ENCODE measurements around a stretch of chr10.

- RRBS = no CpG with 5 or more reads among the region's 6 CpGs
CAGE:
- cytosol, long polyA plus RNA = no peak
- long polyA plus RNA = no peak
- nucleus, long polyA plus RNA = no peak
Observed at GRCh38 chr10:75156058-75156742, 44.7 kb downstream of the SAMD8 start.

DNA sequence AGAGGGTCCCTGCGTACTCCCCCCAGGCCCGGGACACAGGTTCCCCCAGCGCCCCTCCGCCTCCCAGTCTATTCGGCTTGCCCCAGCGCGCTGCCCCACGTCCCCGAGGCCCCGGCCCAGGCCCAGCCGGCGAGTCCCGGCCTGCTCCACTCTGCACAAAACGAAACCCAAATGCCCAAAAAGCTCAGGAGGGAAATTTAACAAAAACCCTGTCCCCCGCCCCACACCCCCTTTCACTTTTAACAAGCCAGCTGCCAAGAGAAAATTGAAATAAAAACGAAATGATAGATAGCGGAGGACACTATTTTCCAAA, 4.3 kb downstream of the ZNF503 start:
- RRBS = 4% methylated on average over 8 of the region's 17 CpGs
CAGE:
- cytosol, long polyA plus RNA = no peak
- long polyA plus RNA = no peak
- nucleus, long polyA plus RNA = no peak

- RRBS = under 1% methylated on average over 31 of the region's 79 CpGs
CAGE:
- cytosol, long polyA plus RNA = no peak
- long polyA plus RNA = no peak
- nucleus, long polyA plus RNA = no peak
Observed at GRCh38 chr10:75408944-75410011, 7.7 kb upstream of the ZNF503 start.

DNA sequence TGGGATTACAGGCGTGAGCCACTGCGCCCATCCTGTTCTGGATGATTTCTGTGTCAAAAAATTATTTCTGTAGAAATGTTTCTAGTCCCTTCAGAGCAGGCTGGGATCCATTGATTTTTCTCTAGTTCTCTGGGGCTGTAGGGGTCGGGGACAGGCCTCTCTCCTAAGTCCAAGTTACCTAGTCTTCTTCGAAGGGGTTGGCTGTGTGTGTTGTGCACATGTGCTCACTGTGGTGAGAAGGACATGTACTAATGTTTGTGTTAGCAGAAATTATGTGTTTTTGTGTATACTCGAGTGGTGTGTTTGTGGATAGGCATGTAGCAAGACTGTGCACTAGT, 32.6 kb downstream of the LRMDA start:
- RRBS = no CpG with 5 or more reads among the region's 5 CpGs
CAGE:
- cytosol, long polyA plus RNA = no peak
- long polyA plus RNA = no peak
- nucleus, long polyA plus RNA = no peak

GRCh38 chr10:75521995-75522530, 90.6 kb downstream of the LRMDA start:
- RRBS = no CpG with 5 or more reads among the region's 4 CpGs
CAGE:
- cytosol, long polyA plus RNA = no peak
- long polyA plus RNA = no peak
- nucleus, long polyA plus RNA = no peak

GRCh38 chr10:75612861-75613616, 181.6 kb downstream of the LRMDA start:
- RRBS = no CpG with 5 or more reads among the region's 5 CpGs
CAGE:
- cytosol, long polyA plus RNA = no peak
- long polyA plus RNA = no peak
- nucleus, long polyA plus RNA = no peak

DNA sequence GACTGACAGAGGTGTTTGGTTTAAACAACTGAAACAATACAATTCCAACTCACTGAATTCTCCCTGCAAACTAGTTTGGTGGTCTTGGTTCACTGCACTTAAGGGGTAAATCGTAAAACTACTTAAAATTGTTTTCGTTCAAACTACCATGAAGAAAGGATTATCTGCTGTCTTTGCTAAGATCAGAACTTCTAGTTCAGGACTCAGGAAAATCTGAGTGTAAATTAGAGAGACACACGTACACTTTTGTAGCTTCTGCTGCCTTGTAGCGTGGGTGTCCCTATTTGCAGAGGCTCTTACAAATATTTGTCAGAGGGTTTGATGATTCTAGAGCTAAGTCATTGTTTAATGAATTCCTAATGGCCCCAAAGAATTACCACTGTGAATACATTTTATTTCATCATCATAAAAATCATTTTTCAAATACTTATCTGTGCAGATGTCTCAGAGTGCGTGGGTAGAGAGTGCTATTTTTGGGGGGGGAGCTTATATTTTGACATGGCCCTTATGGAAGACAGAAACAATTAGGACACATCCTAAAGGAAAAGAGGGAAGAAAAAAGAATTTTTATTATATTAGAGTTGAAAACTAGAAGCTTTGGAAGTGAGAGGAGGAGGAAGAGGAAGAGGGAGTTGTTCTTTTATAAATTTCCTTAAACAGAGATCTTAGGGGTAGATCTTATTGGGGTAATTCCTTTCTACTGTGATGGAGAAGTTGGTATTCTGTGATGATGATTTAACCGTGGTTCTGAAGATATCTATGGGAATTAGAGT, 315.0 kb downstream of the LRMDA start:
- RRBS = no CpG with 5 or more reads among the region's 6 CpGs
CAGE:
- cytosol, long polyA plus RNA = no peak
- long polyA plus RNA = no peak
- nucleus, long polyA plus RNA = no peak

DNA sequence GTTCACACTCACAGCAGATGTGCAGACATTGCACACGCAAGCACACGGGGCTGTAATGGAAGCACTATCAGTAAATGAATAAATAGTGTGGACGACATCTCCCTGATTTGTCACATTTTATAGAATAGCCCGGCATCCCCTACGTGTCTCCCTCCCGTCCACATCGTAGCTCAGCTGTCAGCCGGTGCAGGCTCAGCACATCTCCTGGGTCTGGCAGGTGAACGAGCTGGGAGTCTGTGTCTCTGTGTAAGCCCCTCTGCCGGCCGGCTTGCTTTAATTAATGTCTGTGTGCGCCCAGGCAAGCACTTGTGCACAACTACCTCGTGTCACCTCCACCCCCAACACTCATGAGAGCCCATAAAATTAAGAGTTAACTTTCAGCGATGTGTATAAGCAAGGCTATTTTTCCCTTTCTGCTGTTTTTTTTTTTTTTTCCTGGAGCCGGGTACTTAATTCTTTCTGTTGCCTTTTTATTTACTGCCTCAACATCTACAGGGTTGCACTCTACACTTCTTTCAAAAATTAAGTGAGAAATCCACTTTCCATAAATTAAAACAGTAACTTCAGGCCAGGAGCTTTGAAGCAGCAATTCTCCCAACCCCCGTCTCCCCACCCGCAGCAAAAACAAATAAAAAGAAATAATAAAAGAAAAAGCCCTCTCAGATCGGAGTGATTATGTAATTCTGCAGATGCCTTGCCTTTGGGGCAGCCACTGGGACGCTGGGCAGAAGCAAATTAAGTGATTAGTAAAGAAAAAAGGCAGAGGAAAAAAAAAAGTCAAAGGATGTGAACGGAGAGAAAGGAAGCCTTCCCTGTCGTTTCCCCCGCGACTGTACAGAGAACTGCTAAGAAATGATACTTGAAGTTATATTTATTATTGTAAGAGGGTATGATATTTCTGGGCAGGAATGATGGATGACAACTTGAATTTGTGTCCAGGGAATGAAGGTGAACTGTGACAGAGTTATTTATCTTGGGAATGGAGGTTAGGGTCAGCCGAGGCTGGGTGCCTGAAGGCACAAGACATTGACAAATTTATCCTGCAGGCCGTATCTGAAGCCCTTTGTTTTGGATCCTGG, 603.6 kb downstream of the LRMDA start:
- RRBS = 84% methylated on average over 6 of the region's 25 CpGs
CAGE:
- cytosol, long polyA plus RNA = no peak
- long polyA plus RNA = no peak
- nucleus, long polyA plus RNA = no peak

GRCh38 chr10:76137443-76138041, 706.1 kb downstream of the LRMDA start:
- RRBS = no CpG with 5 or more reads among the region's 4 CpGs
CAGE:
- cytosol, long polyA plus RNA = no peak
- long polyA plus RNA = no peak
- nucleus, long polyA plus RNA = no peak

GRCh38 chr10:77396963-77397369, 240.6 kb downstream of the KCNMA1 start:
- RRBS = no CpG with 5 or more reads among the region's 5 CpGs
CAGE:
- cytosol, long polyA plus RNA = no peak
- long polyA plus RNA = no peak
- nucleus, long polyA plus RNA = no peak

DNA sequence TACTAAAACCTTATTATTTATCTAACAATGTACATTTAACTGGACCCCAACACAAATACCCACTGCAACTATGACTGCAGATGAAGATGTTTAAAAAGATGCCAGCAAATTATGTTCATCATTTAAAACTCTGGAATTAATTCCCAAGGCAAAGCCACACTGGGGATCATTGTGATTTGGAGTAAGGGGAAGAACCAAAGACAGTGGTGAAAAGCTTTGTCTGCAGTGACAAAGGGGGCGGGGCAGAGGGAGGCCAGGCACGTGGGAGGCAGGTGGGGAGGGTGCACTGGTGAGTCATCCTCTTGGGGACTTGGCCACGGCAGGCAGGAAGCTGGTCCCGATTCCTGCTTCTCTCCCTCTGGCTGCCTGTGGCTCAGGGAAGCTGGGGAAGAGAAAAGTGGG, 232.0 kb downstream of the KCNMA1 start:
- RRBS = no CpG with 5 or more reads among the region's 4 CpGs
CAGE:
- cytosol, long polyA plus RNA = no peak
- long polyA plus RNA = no peak
- nucleus, long polyA plus RNA = no peak

GRCh38 chr10:77606507-77607344, 30.9 kb downstream of the KCNMA1 start:
- RRBS = no CpG with 5 or more reads among the region's 7 CpGs
CAGE:
- cytosol, long polyA plus RNA = no peak
- long polyA plus RNA = no peak
- nucleus, long polyA plus RNA = no peak

GRCh38 chr10:77638173-77638345, 451 bp upstream of the KCNMA1 start:
- RRBS = 2% methylated on average over 2 of the region's 27 CpGs
CAGE:
- cytosol, long polyA plus RNA = no peak
- long polyA plus RNA = no peak
- nucleus, long polyA plus RNA = no peak

DNA sequence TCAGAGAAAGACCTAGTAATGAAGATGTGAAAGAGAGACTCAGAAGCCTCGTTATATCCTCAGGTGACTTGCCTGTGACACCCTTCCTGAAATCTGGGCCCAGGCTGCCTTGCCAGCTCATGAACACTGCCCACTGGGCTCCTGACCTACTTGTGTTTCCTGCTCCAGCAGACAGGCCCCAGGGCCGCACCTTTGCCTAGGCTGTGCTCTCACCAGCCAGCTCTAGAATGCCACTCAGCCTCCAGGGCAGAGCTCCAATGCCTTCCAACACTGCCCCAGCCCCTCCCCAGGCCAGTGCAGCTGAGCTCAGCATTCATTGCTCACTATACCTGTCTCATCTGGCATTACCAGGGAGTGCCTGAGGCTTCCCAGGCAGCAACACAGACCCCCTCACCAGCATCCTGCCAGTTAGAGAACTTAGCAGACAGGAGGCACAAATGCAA, 94.3 kb downstream of the DLG5 start:
- RRBS = no CpG with 5 or more reads among the region's 2 CpGs
CAGE:
- cytosol, long polyA plus RNA = no peak
- long polyA plus RNA = no peak
- nucleus, long polyA plus RNA = no peak

- RRBS = no CpG with 5 or more reads among the region's 23 CpGs
CAGE:
- cytosol, long polyA plus RNA = no peak
- long polyA plus RNA = no peak
- nucleus, long polyA plus RNA = no peak
Observed at GRCh38 chr10:77838437-77839322, 87.9 kb downstream of the DLG5 start.

DNA sequence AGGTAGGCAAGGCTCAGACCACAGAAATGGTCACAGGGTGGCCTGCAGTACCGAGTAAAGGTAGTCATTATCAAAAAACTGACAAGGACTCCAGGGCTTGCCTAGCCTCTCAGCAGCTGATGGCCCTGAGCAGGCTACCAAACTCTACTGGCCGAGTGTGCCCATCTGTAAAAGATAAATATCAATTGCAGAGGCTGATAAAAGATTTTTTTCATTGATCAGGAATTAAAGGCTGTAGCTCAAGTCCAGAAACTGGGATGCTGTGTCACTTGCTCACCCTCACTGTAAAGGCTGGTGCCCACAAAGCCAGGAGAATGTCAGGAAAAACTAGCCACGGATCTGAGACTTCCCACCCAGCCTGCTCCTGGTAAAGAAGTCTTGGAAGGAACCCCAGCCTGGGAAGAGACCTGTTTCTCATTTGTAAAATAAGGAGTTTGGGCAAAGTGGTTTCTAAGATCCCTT, 16.3 kb downstream of the DLG5 start:
- RRBS = no CpG with 5 or more reads among the region's 3 CpGs
CAGE:
- cytosol, long polyA plus RNA = no peak
- long polyA plus RNA = no peak
- nucleus, long polyA plus RNA = no peak

DNA sequence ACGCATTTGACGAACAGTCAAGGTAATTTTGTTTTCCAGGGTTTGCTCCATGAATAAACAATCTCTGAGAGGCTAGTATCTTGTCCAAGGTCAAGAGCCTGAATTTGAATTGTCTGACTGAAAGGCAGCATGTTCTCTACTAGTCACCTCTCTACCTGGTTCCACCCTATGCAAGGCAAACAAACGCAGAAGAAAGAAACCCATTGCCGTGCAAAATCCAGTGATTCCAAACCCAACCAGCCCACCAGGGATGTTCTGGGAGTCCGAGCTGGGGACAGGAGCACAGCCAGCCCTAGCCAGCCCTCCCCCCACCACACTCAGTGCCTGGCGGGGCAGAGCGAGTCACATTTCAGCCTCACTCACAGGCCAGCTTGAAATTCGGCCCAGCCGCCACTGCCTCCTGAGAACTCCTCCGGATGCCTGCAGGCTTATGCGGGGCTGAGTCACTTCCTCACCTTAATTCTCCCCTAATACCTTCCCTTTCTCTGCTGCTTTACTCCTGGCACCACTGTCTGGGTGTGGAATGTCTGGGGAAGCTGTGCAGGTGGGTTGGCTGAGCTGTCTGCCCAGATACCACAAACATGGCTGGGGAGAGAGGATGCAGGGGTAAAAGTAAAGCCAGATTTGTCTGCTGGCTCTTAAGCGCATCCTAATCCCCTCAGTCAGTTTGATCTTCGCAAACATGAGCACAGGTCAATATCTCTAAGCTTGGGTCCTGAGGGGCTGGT, 22.6 kb upstream of the DLG5 start:
- RRBS = no CpG with 5 or more reads among the region's 13 CpGs
CAGE:
- cytosol, long polyA plus RNA = no peak
- long polyA plus RNA = no peak
- nucleus, long polyA plus RNA = no peak

- RRBS = no CpG with 5 or more reads among the region's 14 CpGs
CAGE:
- cytosol, long polyA plus RNA = start-site peak on the plus strand at chr10:78040619-78040652, 228 reads
- long polyA plus RNA = no peak
- nucleus, long polyA plus RNA = start-site peak on the plus strand at chr10:78040619-78040672, 405 reads
Observed at GRCh38 chr10:78040515-78041693, 7.2 kb downstream of the RPS24 start.

DNA sequence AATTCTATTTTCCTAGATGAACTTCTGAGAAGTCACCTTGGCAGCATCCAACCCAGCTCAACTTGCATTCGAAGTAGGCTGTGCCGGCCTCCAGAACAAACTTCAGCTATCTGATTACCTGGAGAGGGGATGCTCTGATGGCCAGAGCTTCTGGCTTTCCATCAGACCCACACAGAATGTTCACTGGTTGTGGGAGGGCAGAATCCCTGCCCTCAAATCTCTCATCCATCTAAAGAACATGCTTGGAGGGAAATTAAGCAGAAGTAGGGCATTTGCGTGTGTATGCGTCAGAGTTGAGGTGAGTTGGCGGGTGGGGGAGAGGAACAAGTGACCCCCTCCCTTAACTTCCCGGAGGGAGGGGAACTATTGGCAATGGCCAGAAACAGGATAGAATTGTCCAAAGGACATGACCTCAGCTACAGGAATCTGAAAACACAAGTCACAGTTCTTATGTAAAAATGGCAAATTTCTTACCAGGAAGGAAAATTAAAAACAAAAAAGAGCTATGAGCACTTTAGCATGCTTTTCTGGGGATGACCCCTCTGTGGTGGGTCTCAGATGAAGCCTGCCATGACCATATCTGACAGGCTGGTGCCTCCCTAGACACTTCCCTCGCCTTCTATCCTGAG, 278.7 kb downstream of the RPS24 start:
- RRBS = no CpG with 5 or more reads among the region's 7 CpGs
CAGE:
- cytosol, long polyA plus RNA = no peak
- long polyA plus RNA = no peak
- nucleus, long polyA plus RNA = no peak

GRCh38 chr10:78515066-78515526, 481.4 kb downstream of the RPS24 start:
- RRBS = no CpG with 5 or more reads among the region's 5 CpGs
CAGE:
- cytosol, long polyA plus RNA = no peak
- long polyA plus RNA = no peak
- nucleus, long polyA plus RNA = no peak

Measured in H1 (cell line).